Foreskin fibroblast (primary cell): ENCODE data around the genes MRPS2, OBP2A, GPSM1, INPP5E, SEC16A and NOTCH1.

DNA sequence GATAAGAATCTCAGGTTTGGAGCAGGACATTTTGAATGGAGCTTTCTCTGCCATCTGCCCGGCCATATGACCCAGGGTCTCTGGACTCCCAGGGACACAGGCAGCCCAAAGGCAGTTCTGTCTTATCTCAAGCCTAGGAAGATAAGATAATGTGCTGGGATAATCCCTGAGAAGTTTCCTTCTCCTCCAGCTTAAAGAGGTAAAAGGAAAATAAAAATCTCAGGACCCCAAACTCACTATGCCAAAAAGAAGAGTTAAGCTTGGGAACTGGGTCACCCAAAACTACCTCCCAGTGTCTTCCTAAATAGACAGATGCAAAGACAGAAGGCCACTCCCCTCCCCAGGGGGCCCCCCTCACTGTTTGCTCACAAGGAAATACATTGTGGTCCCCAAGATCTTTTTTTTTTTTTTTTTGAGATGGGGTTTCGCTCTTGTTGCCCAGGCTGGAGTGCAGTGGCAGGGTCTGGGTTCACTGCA lies 10.2 kb upstream of the PPP1R26 start:
- RRBS = no CpG with 5 or more reads among the region's 2 CpGs

DNA sequence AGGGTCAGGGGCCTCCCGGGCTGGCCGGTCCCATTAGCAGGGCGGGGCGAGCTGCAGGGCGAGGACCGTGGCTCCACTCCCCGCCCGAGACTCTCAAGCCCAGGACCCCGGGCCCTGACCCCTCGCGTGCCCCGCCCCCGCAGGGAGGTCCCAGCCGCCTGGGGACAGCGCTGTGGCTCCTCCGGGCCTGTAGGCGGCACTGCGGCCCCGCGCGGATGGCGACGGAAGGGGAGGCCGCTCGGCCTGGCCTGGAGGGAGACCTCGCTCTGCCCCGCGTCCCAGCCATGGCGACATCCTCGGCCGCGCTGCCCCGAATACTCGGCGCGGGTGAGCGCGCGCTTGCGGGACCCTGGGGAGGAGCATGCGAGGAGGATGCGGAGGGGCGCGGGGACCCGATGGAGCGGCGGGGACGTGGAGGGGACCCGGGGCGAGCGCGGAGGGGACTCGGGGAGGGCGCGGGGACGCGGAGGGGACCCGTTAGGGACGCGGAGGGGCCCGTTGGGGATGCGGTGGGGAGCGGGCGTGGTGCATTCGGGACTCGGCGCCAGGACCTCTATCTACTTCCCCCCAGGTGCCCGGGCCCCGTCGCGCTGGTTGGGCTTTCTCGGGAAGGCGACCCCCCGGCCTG lies at the start of gene MRPS2:
TSS of gene MRPS2 (plus strand) at position 256 of the 628 bp plus-strand sequence.
- RRBS = 1% methylated on average over 21 of the region's 74 CpGs

DNA sequence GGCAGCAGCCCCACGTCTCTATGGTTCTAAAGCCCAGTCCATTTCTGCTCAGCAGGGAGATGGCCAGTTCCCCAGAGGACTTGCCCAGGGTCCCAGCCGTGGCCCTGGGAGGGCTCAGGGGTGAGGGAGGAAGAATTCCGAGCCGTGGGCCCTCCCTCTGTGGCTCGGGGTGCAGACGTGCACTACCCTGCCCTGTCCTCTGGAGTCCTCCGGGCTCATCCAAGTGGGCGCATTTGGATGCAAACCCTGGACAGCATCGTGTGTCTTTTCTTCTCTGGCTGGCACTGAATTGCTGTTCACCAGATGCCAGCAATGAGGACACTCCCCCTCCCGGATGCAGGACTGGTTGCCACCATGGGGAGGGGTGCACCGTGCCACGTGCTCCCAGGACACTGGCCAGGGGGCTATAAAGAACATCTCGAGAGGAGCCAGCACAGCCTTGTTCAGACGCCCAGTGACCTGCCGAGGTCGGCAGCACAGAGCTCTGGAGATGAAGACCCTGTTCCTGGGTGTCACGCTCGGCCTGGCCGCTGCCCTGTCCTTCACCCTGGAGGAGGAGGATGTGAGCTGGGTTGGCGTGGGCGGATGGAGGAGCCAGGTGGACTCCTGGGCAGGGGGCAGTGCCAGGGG lies at the start of gene OBP2A:
TSS of gene OBP2A (plus strand) at position 436 of the 630 bp plus-strand sequence.
- RRBS = no CpG with 5 or more reads among the region's 21 CpGs

GRCh38 chr9:135743798-135744482 lies 42.0 kb downstream of the KCNT1 start:
- RRBS = 68% methylated on average over 2 of the region's 18 CpGs

- RRBS = no CpG with 5 or more reads among the region's 12 CpGs
Measured at GRCh38 chr9:135951709-135952324, 9.4 kb downstream of the UBAC1 start.

- RRBS = no CpG with 5 or more reads among the region's 48 CpGs
Measured at GRCh38 chr9:136007369-136008413, 46.5 kb upstream of the UBAC1 start.

DNA sequence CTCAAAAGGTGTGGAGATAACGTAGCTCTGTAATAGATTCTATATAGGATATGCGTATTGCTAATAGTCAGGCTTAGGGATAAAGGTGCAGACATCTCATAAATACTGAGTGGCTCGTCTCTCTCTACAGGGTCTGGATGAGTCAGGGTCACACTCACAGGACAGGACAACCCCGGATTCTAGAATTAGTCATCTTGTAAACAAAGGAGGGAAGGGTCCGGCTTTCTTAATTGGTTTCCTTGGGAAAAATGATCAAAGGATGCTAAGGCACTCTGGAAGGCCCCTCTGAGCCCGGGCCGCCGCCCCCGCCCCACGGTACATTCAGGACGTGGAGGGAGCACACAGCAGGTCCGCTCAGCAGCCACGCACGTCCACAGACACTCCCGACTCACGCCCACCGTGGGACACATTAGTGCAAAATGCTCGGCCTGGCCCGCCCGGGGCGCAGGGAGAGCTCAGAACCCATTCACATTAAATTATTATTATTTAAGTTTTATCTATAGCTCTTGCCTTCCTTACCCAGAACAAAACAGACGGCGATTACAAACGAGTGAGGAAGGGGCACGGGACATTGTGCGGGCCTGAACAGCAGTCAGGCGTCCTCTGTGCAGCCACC lies 47.3 kb upstream of the UBAC1 start:
- RRBS = 17% methylated on average over 2 of the region's 27 CpGs

- RRBS = 61% methylated on average over 7 of the region's 17 CpGs
Measured at GRCh38 chr9:136087616-136087988, 7.5 kb downstream of the NACC2 start.

GRCh38 chr9:136093011-136093666 lies 1.9 kb downstream of the NACC2 start:
- RRBS = 36% methylated on average over 3 of the region's 17 CpGs

GRCh38 chr9:136114446-136115301 lies 4.0 kb downstream of the TMEM250 start:
- RRBS = no CpG with 5 or more reads among the region's 24 CpGs

DNA sequence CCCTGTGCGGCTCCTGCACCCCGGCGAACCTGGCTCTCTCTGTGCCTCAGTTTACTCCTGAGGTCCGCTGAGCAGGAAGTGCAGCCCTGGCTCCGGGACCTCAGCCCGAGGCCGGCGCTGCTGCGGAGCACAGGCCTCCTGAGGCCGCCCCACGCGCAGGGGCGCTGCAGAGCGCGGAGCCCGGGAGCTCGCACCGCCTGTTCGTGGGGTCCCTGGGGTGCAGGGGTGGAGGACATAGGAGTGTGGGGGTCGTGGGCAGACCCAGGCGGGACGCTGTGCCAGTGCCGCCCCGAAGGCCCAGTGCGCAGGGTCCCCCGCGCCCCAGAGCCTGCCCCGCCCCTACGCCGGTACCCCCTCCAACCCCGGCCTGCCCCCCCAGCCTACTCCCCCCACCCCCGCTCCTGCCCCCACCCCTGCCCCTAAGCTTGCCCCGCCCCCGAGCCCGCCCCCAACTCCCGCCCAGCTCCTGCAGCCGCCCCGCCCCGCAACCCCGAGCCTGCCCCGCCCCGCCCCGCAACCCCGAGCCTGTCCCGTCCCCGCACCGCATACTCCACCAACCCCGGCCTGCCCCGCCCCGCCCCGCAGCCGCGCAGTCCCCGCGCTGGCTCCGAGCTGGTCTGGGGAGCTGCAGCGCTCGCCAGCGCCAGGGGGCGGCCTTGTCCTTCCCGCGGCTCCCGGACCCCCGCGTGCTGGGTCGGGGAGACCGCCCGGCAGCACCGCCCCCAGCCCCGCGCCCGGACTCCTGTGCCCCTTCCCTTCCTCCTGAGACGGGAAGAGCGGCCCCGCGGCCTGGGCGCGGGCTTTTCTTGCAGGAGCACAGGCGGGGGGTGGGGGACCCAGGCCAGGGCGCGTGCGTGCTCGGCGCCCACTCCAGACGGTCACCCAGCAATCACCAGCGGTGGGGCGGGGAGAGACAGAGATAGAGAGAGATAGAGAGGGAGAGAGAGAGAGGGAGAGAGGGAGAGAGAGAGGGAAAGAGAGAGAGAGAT lies 14.4 kb upstream of the TMEM250 start:
- RRBS = 2% methylated on average over 26 of the region's 87 CpGs

GRCh38 chr9:136291151-136291827 lies 12.6 kb downstream of the CCDC187 start:
- RRBS = no CpG with 5 or more reads among the region's 22 CpGs

- RRBS = 2% methylated on average over 59 of the region's 107 CpGs
Measured at GRCh38 chr9:136326748-136328024, at the start of gene GPSM1. TSS of gene GPSM1 (plus strand) at chr9:136327539.

DNA sequence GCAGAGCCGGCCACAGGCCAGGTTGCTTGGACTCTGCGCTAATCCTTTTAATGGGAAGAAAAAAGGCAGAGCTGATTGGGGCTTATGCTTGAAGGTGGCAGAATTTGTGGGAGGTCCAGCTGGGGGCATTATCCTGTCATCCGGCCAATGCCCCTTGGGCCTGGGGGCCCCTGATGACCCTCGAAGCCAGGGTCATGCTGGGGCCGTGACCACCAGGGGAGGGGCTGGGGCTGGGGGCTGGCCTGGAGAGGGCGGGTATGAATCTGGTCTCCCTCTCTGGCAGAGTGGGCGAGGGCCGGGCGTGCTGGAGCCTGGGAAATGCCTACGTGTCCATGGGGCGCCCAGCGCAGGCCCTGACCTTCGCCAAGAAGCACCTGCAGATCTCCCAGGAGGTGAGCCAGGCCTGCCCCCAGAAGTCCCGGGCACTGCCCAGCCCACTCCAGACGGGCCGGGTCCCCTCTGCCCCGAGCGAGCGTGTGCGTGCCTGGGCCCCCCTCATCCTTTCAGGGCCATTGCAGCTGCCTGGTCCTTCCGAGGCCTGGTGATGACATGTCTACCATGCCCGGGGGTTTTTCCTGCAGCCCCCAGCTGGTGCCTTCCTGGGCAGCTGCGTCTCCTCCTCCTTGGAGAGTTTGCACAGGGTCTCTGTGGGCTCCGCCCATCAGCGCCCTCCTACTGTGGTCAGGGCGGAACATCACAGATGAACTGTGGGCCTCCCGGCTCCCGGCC lies 12.2 kb downstream of the GPSM1 start:
- RRBS = 53% methylated on average over 3 of the region's 28 CpGs

DNA sequence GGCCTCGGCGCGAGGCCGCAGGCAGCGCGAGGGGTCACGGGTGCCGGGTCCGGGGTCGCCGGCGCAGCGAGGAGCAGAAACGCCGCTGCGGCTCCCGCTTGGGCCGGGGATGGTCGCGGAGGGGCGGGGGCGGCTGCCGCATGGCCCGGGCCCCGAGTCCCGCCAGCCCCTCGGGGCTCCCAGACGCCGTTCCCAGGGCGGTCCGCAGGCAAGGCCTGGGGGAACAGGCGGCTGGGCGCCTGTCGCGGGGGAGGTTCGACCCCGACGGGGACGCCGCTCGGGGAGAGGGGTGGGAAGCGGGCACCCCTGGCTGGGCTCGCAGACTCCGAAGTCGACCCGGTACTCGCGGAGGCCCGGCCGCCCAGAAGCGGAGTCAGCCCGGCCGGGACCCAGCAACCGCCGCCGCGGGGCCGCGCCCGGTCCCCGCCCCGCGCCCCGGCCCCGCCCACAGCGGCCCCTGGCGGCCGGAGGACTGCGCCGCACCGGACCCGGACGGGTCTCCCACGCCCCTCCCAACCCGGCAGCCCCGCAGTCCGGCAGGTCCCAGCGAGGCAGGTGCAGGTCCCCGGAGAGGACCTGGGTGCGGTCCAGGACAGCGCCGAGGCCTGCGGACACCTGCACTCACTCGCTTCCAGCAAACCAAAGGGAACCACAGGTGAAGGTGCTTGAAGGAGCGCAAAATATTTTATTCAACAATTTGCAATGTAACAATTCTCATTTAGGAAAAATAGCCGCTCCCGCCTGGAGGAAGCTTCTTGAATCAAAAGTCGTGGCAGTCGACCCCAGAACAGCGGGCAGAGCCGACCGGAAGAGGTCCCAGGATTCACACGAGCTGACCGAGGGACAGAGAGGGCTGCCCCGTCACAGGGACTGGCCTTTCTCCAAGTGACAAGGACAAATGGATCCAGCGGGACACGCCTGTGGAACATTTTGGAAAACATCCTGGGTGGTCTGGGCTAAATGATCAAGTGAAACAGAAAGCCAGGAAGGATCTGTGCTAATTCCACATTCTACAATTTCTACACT lies at the start of gene INPP5E:
TSS of gene INPP5E (minus strand) at position 406 of the 1,026 bp plus-strand sequence.
- RRBS = 2% methylated on average over 22 of the region's 97 CpGs

DNA sequence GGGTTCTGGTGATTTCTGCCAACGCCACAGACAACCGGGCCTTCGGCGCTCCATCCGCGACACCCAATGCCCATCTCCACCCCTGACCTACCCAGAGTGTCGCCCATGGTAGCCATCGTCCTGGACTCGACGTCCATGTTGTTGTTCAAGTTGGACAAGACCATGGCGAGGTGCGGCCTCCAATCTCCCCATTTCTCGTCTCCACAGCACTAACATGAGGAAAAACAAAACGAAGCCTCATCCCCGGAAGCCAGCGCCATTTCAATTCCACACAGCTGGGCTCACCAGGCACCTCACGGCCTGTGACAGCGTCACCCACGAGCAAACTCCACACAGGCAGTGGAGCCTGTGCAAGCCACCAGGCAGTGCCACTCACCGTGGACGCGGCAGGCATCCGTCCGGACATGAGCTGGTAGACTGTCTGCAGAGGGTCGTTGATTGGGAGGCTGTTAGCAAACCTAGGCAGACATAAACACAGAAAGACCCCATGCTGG lies 20.1 kb upstream of the INPP5E start:
- RRBS = 96% methylated on average over 2 of the region's 25 CpGs

DNA sequence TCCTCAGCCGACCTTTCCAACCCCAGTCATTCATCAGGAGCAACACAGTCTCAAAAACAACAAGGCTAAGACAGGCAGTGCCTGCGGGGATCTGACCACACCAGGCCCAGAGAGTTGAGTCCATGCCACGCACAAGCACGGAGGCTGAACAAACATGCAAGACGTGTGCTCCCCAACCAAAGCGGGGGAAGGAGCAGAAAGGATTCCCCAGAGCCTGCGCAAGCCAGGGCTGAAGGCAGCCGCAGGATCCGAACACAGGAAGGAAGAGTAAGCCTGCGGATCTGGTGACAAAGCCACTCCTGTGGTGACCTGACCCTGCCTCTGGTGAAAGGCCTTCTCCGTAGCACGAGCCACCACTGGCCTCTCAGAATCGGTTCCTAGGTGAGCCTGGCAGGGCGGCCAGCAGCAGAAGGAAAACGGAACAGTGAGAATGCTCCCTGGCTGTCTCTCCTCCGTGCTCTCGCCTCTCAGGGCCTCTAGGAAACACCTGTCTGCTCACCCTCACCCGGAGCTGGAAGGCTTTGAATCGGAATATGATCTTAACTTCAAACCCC lies 12.8 kb downstream of the SEC16A start:
- RRBS = no CpG with 5 or more reads among the region's 19 CpGs

DNA sequence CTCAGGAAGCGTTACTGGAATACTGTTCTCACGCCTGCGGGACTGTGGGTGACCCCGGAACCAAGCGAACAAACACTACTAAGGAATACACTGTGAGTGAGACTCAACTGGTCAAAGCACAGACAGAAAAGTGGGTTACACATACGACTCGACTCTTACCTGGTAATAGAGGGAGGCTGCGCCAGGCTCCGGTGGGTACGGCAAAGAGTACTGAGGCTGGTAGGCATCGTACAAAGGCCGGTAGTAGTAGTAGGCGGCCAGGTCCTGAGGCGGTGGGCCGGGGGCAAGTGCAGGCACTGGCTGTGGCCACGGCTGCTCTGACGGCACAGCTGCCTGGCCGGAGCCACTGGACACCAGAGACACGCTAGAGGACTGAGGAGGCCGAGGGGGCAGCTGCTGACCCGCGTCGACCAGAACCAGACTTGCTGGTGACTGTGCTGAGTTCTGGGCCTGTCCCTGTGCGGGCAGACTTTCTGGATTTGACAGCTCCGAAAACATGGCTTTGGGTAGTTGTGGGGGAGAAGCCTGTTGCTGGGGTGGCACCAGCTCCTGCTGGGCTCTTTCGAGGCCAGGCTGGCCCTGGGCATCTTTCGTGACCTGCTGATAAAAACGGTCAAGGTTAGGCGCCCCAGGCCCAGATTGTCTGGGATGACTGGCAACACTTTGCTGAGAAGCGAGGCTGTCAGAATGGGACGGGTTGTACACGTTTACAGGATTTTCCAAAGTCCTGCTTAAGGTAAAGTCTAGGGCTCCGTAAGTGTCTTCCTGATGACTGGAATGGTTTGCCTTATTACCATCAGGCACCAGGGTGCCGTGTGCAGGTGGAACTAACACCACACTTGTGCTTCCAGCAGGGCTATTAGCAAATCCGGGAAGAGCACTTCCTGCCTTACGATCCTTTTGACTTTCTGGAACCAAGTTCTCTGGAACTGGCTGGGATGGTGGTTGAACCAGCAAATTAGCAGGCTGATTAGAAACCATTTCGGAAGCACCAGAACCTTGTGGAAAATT lies 8.6 kb downstream of the SEC16A start:
- RRBS = 96% methylated on average over 6 of the region's 37 CpGs

- RRBS = 3% methylated on average over 39 of the region's 103 CpGs
Measured at GRCh38 chr9:136482855-136483673, at the start of gene SEC16A. TSS of gene SEC16A (minus strand) at chr9:136483040.

DNA sequence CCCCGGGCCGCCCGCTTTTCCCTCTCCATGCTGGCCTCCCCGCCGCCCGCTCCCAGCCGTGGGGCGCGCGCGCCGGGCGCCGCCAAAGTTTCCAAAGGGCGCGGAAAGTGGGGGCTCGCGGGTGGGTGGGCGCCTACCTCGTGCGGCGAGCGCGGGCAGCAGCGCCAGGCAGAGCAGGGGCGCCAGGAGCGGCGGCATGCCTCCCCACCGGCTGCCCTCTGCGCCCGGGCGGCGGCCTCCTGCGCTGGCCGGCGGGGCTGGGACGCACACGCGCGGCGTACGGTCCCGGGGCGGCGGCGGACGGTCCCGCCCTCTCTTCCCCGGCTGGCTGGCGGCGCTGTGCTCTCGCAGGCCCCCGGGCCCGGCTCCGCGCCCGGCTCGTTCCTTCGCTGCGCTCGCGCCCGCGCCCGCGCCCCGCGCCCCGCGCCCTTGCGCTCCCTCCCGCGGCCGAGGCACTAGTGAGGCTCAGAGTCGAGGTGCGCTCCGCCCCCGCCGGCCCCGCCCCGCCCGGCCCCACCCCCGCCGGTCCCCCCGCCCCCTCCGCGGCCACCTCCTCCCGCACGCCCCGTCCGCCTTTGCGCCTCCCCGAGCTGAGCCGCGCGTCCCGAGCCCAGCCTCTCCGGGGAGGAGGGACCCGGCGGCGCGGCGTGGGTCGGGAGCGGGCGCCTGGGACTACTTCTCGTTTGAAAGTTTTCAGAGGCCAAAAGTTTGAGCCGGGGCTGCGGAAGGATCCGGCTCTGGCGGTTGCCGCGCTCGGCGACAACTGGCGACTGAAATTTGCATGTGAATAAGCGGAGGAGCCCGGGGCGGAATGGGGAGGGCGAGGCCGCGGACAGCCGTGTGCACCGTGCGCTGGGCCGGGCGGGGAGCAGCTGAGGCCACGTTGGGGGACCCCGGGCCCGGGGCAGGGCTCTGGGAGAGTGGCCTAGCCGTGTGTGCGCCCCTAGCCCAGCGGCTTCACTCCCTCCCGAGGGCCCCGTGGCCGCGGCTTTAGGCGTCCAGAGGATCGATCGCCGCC lies at the start of gene NOTCH1:
TSS of gene NOTCH1 (minus strand) at position 460 of the 1,018 bp plus-strand sequence.
- RRBS = 2% methylated on average over 68 of the region's 141 CpGs